Colic lymph node (tissue), 1 donor: ENCODE data around the gene CXCL2.

GRCh38 chr4:71255023-71255503 is 68.0 kb downstream of the SLC4A4 start:
- PRO-cap: no peak

GRCh38 chr4:72569461-72570474 is 747 bp upstream of the ADAMTS3 start:
- PRO-cap: unidirectional peak, minus-strand start at chr4:72569938

DNA sequence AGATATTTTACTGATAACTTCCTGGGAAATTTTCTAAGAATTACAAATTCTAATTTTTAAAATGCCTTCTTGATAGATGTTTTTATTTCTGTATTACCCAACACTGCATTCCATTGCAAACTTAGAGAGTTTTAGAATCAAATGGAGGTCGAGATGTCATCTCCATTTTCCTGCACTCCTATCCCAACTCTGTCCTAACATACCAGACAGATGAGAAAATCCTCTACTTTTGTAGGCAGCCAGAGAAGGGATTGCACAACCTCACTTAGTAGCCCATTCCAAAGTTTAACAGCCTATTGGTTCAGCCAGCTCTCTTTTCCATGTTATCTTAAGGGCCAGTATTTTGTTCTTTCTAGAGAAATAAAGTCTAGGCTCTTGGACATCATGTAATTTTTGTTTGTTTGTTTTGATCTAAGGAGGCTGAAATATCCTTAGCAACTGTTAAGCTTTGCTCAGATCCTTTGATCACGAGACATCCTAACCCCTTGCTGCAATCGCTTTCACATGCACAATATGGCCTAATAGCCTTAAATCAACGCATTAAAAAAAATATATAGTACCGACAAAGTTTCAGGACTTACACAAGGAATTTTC is 173.0 kb downstream of the COX18 start:
- PRO-cap: no peak

GRCh38 chr4:73068317-73068935 is 1.1 kb downstream of the COX18 start:
- PRO-cap: bidirectional peak, plus-strand start at chr4:73068835, minus-strand start at chr4:73068586

DNA sequence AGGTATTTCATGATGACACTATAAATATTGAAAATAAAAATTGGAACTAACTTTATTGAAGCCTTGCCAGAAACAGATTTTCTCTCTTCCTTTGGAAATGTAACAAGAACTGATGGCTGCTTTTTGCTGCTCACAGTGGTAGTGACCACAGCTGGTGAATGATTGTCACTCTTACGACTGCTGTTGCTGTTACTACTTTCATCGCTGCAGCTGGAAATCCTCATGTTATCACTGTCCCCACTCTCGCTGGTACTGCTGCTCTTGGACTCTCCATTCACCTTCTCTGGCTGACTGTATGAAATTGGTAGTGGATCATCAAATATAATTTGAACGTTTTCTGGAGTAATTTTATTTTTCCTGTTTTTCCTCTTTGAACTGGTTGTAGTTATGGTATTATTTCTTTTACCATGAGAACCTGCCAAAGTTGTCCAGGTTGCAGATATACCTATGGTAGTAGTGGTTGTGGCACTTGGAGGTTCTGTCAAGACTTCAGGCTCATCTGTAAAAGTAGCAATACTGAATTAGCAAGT is 28.6 kb upstream of the COX18 start:
- PRO-cap: no peak

DNA sequence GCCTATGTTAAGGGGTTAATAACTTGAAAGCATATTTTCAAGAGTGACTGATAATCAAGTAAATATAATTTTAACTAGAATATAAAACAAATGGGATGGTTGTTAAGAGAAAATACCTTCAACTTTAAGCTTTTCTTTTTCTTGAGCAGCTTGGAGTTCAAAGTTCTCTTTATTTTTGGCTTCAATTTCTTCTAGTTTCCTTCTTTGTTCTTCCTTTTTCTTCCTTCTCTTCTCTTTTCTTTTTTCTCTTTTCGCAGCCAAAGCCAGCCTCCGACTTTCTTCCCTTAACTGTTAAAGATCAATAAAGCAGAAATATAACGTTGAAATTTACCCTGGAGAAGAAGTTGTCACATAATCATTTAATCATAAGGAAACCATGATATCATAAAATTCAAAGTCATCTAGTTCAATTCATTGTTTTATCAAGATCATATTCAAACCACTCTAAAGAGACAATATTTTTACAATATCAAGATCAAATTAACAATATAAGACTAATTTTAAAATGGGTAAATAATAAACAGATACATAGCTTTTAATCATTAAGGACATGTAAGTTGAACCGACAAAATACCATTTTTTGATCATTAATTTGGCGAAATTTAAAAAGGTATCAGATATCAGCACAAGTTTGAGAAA is 32.9 kb upstream of the COX18 start:
- PRO-cap: no peak

- PRO-cap: no peak
Measured at GRCh38 chr4:73257706-73257878, 1.0 kb downstream of the ANKRD17 start.

DNA sequence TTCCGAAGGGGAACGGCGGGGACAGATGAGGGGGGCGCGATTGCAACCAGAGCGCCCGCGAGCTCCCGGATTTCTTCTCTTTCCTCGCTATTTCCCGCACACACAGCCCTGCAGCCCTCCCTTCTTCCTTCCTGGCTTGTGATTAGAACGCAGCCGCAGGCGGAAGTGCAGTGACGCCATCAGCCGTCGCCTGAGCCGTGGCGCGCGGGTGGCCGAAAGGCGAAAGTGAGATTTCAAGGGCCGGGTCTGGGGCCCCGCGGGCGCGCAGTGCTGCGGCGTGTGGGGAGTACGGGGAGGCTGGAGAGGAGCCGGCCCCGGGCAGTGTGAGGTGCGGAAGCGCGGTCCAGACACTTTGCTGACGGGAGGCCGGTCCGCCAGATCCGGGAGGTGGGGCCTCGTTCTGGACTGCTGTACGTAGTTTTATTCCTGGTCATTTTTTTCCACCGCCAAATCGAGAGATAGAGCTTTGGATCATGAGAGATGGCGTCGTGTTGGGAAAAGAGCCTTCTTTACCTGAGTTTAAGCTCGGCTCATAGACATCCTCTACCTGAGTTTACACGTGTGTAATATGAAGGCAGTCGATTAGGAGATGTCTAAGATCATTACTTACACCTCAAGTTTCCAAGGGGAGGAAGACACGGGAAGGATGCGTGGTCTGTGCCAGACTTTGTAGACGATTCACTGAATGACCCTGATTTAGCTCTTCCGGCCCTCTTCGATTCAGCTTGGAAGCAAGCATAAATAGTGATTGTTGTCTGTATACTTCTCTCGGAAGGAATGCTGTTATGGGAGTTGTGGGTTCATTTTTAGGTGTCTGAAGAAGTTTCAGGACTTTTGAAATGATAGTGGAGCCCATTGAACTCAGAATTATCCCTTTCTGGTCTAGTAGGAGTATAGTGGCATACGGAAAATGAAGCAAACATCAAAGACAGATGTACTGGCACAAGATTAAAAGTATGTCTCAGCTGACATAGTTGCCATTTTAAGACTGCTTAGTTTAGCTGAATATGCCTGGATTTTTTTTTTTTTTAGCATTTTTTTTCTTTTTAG is 726 bp upstream of the ANKRD17 start:
- PRO-cap: bidirectional peak, plus-strand start at position 236 of the sequence, minus-strand start at position 133 of the sequence

DNA sequence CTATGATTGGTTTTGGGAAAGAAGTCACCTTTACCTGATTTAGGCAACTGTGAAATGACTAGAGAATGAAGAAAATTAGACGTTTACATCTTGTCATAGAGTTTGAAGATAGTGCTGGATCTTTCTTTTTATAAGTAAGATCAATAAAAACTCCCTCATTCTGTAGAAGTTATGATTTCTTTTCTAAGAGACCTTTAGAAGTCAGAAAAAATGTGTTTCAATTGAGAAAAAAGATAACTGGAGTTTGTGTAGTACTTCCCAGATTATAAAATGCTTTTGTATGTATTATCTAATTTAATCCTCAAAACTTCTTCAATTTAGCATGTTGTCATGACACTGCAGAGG is 7.2 kb downstream of the ALB start:
- PRO-cap: no peak

DNA sequence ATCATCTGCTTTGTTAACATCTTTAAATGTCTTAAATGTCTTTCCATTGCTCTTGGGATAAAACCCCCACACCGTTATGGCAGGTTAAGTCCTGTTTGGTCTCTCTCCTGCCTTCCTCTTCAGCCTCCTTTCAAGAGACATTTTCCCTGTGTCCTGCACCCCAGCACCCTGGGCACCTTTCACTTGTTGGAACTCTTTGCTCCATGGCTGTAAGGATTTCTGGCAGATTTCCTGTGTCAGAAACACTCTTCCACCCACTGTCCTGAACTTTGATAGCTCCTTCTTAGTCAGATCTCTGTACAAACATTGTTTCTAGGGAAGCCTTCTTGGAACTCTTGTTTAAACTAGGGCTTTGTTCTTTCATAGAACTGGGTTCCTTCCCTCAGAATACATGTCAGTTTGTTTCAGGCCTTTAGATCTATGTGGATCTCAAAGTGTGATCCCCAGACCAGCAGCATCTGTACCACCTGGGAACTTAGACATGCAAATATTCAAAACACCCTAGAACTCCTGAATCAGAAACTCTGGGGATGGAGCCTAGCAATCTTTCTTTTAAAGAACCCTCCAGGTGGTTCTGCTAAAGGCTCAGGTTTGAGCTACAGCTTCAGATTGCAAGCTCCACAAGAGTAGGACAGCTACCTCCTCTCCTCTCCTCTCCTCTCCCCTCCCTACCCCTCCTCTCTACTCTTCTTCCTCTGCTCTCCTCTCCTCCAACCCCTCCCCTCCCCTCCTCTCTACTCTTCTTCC is 12.9 kb downstream of the RASSF6 start:
- PRO-cap: no peak

DNA sequence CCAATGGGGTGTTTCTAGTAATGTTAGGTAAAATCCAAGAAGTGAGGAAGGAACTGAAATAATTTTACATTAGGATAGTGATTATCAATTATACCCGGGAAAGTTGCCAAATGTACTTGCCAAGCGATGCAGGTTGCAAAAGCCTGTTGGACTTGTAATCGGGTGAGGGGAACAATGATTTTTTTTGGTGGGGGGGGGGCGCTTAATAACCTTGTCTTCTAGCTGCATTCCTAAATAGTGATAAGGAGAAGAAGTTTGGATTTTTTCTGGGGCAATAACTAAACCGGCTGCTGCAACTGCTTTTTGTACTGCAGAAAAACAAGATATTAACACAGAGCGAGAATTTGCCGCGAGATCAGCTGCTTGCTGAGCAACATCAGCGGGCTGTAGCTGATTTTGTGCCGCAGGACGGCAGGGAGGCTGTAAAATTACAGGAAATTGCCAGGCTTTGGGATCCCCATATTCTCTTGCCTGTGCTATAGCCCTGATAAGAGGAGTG is 49.5 kb upstream of the RASSF6 start:
- PRO-cap: no peak

GRCh38 chr4:73917297-73917918 is 48.2 kb downstream of the CXCL1 start:
- PRO-cap: unidirectional peak, minus-strand start at chr4:73917483

DNA sequence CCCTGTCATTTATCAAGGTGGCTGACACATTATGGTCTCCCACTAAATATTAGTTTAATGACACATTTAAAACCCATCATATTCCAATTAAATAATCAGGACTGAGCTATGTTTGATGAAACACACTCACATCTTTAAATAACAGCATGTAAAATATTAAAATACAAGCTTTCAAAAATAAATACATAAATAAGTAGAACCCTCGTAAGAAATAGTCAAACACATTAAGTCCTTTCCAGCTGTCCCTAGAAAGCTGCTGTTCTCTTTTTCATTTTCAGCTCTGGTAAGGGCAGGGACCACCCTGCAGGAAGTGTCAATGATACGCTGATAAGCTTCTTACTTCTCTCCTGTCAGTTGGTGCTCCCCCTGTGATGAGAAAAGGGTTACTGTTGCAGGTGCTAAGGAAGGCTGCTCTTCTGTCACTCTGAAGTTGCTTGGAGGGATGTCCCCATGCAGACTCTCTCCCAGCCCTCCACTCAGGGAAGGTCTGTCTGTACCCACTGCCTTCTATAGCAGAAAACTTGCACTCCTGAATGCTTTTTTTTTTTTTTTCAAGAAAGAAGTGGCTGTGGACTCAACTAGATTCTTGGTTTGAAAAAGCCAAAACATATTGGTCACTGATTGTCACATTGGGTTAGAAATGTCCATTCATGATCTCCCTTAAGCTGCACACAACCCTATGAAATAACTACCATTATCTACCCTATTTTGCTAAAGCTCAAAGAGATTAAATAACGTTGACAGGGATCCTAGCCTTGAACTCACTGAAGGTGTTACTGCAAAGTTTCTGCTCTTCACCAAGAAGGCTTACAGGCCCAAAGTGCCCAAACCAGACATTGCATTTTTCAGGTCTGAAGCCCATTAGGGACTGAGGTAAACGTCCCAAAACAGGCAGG is 1.3 kb downstream of the CXCL3 start:
- PRO-cap: no peak

- PRO-cap: bidirectional peak, plus-strand start at chr4:74099403, minus-strand start at chr4:74099195
Measured at GRCh38 chr4:74099044-74099357, at the start of gene CXCL2. Gene CXCL2 (minus strand): TSS chr4:74099195.

DNA sequence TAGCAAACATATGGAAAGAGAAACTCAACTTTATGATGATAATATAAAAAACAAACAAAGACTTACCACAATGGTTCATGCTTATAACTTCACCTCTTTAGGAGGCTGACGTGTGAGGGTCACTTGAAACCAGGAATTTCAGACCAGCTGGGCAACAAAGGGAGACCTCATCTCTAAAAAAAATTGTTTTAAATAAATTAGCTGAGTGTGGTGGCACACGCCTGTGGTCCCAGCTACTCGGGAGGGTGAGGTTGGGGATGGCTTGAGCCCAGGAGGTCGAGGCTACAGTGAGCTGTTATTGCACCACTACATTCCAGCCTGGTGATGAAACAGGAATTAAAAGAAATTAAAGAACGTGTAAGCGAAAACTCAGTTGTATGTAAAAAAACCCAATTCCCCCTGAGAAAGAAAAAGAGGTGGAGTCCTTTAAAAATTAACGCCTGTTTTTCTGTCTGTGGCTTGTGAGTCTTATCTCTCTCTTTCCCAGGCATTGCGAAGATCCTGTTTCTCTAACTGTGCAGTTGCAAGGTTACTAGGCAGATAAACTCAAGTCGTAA is 21.9 kb downstream of the EPGN start:
- PRO-cap: no peak

GRCh38 chr4:74375674-74376321 is 10.9 kb downstream of the EREG start:
- PRO-cap: no peak

GRCh38 chr4:74539592-74539791 is 94.6 kb downstream of the AREG start:
- PRO-cap: no peak

DNA sequence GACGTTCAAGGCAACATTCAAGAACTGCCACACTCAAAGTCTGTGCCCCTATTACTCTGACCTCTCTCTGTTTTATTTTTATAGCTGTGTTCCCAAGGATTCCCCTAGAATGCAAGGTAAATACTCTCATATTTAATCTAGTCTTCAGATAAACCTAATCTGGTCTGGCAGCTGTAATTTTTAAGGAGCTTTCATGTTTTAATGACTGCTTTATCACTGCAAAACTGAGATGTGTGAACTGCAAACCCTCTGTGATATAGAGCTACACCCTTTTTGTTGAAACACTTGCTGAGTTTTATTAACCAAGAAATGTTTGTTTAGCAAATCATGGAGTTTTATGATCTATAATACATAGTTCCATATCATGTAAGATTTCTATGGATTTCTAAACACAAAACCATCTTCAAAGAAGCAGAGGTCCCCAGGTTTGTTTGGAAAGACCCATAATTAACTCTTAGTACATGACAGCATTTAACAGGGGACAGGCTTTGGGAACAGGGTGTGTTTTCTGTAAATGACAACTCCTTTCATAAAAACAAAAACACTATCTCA is 126.4 kb downstream of the BTC start:
- PRO-cap: no peak

DNA sequence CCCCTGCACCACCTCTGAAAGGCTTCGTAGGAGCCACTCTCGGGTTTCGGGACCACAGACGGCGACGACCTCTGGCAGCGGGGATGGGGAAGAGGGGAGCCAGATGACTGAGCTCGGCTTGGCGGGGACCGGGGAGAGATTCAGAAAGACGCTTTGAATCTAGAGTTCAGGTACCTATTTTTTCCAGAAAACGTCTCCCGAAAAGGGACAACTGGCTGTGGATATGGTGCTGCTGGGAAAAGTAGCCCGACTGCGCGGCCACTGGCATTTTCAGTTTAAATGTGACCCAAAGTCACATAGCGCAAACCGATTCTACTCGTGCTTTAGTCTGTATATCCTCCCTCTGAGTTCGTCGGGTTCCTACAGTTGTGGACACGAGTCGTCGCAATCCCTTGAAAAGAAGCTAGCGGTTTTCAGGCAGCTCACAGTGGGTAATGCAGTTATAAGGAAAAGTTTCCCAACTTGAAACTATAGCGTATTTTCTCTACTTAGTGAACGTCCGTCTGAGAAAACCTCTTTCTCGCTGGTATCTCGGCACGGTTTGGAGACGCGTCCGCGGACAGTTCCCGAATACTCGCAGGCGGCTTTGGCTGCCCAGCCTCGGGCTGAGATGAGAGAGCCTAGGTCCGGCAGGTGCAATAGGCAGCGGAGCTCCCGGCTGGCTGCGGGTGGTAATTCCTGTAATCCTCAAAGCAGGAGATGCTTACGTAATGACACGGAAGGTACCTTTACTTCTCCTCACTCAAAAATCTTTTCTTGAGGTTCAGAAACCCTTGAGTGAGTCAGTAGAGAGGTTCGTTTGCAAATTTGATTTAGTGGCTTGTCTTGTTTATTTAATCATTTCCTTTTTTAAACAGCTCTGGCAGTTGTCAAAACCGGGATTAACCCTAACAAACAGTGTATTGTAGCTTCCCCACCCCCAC is 1.4 kb downstream of the PARM1 start:
- PRO-cap: unidirectional peak, minus-strand start at position 543 of the sequence

DNA sequence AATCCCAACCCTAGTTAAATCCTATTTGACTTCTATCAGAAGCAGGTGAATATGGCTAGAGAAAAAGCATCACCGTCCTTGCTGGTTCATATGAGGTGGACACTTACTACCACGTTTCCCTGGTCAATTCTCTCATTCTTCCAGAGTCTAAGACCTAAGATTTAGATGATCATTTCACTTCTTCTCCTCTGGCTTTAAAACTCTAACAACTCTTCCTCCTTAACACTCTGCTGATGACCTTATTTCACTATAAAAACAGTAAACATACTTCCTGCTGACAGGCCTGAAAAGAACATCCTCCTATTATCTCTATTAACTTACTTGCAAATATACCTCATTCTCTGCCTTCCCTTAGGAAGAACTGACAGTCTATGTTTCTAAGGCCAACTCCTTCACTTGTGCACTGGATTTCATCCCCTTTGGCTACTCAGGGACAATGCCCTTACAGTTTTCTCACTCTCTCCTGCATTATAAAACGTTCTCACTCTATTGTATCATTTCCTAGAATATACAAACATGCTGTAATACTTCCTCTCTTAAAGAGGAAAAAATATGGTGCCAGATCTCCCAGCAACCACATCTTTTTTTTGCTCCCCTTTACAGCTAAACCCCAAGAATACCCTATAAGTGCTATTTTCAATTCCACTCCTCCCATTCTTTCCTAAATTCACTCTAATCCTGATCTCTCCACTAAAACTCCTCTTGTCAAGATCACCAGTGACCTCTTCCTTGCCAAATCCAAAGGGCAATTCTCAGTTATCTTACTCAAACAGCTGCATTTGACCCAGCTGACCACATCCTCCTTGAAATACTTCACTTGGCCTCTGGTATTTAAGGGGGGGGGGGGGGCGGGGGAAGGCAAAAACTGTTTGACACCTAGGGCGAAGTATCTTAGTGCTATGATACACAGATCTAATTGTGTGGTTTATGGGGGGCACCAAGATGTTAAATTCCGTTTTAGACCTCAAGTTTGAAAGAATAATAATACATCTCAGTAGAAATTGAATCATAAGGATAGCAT is 1.8 kb downstream of the RCHY1 start:
- PRO-cap: unidirectional peak, plus-strand start at position 553 of the sequence